ENCODE results near the genes RPS6KA1 and SFN.

GRCh38 chr1:26483527-26484012 is 11.3 kb downstream of the HMGN2 start:
- PRO-cap, 2 experiments, result no peak in any of the 2 experiments

- PRO-cap, 2 experiments, result no peak in any of the 2 experiments
Measured at GRCh38 chr1:26486857-26487535, 14.8 kb downstream of the HMGN2 start.

DNA sequence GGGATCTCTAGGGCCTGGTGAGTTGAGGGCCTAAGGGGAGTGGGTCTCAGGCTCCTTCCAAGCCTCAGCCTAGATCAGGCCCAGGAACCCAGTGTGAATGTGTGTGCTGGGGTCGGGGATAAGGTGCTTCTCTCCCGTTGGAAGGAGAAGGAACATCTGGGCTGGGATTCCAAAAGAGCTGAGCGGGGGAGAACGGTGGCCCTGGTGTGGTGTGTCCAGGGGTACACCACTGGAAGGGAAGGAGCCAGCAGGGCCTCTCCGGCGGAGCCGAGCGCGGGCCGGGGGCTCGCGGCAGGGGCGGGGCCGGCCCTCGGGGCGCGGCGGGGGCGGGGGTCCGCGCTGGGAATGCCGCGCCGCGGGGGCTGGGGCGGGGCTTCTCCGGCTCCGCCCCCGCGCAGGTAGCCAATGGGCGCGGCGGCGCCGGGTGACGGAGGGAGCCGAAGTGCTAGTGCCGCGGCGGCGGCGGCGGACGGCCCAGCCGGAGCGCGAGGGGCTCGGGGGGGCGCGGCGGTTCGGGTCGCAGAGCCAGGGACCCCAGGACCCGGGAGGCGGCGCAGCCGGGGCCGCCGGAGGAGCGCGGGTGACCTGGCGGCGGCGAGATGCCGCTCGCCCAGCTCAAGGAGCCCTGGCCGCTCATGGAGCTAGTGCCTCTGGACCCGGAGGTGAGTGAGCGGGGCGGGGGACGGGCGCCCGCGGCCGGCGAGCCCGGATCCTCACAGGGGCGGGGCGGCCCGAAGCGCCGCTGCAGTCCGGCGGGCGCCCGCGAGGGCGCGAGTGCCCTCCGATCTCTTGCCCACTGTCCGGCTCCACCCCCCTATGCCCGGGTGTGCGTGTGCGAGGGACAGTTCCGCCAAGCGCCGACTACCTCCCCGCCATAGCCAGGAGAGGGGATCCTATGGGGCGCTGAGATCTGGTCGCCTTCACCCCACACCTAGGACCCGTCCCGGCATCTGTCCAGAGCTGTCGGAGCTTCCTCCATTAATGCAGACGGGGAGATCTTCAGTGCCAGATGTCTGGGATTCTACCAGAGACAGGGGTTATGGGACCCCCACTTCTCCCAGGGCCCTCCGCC is at the start of gene RPS6KA1:
Gene RPS6KA1, plus strand, starts transcription at position 440 of the 1,072 bp plus-strand sequence.
- PRO-cap, 2 experiments, result peak in 2 of 2 experiments; most common plus-strand start position 454 of the sequence (in 2); most common minus-strand start position 364 of the sequence (in 1)

- PRO-cap, 2 experiments, result no peak in any of the 2 experiments
Measured at GRCh38 chr1:26619295-26619667, 76.5 kb upstream of the ARID1A start.

GRCh38 chr1:26693633-26694275 is 2.1 kb upstream of the ARID1A start:
- PRO-cap, 2 experiments, result no peak in any of the 2 experiments

- PRO-cap, 2 experiments, result no peak in any of the 2 experiments
Measured at GRCh38 chr1:26705824-26706275, 10.0 kb downstream of the ARID1A start.

GRCh38 chr1:26706321-26706729 is 10.5 kb downstream of the ARID1A start:
- PRO-cap, 2 experiments, result no peak in any of the 2 experiments

DNA sequence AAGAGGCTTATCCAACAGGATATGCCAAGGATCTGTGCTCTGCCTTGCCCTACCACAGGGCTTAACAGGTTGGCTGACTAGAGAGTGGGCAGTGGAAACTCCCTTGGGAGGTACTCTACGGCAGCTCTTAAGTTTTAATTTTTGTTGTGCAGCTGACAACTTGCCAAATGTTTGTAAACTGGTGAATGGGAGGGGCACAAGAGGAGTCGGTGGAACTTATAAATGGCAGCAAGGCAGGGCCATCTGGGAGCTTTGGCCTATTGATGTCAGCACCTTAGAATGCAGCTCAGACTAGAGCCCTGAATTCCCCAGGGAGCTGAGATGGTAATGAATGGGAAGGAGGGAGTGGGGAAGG is 16.4 kb upstream of the PIGV start:
- PRO-cap, 2 experiments, result no peak in any of the 2 experiments

- PRO-cap, 2 experiments, result no peak in any of the 2 experiments
Measured at GRCh38 chr1:26778326-26778801, 9.4 kb upstream of the PIGV start.

GRCh38 chr1:26779903-26780745 is 7.6 kb upstream of the PIGV start:
- PRO-cap, 2 experiments, result no peak in any of the 2 experiments

GRCh38 chr1:26800605-26800816 is 12.8 kb downstream of the PIGV start:
- PRO-cap, 2 experiments, result no peak in any of the 2 experiments

DNA sequence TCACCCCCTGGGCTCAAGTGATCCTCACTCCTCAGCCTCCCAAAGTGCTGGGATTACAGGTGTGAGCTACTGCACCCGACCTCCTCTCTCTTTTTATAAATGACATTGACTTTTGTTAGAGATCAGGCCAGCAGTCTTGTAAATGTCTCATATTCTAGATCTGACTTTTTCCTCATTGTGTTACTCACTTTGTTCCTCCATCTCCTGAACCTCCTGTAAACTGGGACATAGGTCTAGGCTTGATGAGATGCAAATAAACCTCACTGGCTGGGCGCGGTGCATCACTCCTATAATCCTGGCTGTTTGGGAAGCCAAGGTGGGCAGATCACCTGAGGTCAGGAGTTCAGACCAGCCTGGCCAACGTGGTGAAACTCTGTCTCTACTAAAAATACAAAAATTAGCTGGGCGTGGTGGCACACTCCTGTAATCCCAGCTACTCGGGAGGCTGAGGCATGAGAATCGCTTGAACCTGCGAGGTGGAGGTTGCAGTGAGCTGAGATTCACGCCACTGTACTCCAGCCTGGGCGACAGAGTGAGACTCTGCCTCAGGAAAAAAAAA is 15.1 kb upstream of the SFN start:
- PRO-cap, 2 experiments, result no peak in any of the 2 experiments

- PRO-cap, 2 experiments, result no peak in any of the 2 experiments
Measured at GRCh38 chr1:26863098-26863402, at the start of gene SFN. Gene SFN, plus strand, starts transcription at chr1:26863149.

- PRO-cap, 2 experiments, result no peak in any of the 2 experiments
Measured at GRCh38 chr1:26951304-26952383, 8.6 kb downstream of the KDF1 start.

DNA sequence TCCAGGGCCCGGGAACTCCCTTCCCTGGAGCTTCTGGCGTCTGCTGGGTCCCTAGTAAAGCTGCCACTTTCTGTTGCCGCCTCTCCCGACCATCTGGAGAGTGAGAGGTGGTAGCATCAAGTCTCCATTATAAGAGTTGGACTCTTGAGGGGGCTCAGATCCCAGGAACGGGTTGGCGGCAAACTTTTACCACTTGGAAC is 1.1 kb downstream of the TRNP1 start:
- PRO-cap, 2 experiments, result no peak in any of the 2 experiments

GRCh38 chr1:26994869-26995133 is 1.3 kb downstream of the TRNP1 start:
- PRO-cap, 2 experiments, result no peak in any of the 2 experiments

DNA sequence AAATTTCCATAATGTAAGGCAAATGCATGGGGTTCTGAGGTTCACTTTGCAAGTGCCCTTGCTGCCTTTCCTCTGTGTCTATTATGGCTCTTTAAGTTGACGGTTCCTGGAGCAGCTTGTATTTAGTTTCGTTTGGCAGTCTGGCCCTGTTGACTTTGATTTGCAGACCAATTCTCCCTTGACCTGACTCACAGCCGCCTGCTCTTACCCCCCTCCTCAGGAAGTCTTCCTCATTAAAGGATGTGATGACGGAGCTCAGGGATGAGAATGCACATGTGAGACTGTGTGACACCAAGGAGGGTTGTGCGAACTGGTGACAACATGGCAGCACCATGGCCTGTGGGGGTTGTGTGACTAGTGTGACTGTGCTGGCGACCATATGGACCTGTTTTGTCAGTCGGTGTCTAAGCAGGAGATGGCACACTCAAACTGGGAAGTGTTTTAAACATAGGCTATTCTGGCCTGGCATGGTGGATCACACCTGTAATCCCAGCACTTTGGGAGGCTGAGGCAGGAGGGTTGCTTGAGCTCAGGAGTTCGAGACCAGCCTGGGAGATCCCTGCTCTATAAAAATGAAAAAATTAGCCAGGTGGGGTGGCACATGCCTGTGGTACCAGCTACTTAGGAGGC is 7.3 kb downstream of the TRNP1 start:
- PRO-cap, 2 experiments, result no peak in any of the 2 experiments

- PRO-cap, 2 experiments, result no peak in any of the 2 experiments
Measured at GRCh38 chr1:27057374-27057890, 44.8 kb upstream of the TENT5B start.

DNA sequence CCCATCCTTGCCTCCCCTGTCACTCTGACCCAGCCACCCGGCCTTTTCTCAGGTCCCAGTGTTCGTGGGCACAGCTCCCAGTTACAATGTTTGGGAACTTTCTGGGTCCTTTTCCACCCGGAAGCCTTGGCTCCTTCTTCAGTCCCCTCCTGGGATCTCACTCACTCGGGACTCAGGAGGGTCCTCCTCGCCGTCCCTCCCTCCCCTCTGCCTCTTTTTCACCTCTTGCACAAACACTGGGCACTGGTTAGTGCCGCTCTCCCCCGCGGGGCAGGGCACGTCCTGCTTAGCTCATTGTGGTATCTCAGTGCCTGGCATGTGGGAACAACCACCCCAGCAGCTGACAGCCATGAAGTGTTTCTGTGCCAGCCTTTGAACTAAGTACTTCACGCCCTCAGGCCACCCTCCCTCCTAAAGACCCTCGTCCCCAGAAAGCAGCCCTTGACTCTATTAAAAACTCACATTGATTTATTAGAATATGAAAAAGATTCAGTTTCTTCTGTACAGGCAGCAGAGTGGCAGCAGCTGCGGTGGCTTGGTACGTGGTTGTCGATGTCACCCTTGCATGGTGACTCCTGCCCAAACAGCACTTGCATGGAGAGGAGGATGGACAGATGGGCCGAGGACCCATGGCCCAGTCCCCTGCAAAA is 56.4 kb downstream of the SLC9A1 start:
- PRO-cap, 2 experiments, result peak in 2 of 2 experiments; most common plus-strand start position 317 of the sequence (in 1); most common minus-strand start position 209 of the sequence (in 1)

DNA sequence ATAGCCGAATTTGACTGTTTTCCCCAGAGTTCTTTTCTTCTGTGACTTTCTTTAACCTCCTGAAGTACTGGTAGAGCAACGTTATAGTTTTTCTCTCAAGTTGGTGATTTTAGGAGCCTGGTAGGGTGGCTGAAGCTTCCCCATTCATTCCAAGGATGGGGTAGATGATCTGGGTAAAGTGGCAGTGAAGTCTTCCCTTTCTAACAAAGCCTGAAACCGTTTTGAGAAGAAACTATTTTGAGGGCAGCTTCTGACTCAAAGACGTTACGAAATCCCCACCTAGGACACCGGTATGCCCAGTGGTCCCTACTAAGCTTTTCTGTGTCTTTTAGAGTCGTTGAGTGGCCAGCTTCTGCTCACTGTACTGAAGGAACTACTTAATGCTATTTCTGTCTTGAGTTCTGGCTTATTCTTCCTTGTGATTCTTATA is 1.3 kb downstream of the WDTC1 start:
- PRO-cap, 2 experiments, result no peak in any of the 2 experiments